CMK (cell line): ENCODE results near the genes DKKL1, NOSIP, PRR12 and SCAF1.

GRCh38 chr19:49339869-49340969 lies 5.0 kb downstream of the CD37 start:
- RRBS: 0% methylated on average over 2 of the region's 43 CpGs

- RRBS: 61% methylated on average over 7 of the region's 61 CpGs
Measured at GRCh38 chr19:49363245-49364349, at the start of gene DKKL1. DKKL1 (plus strand) TSS chr19:49363877.

GRCh38 chr19:49488744-49489217 lies 1.4 kb downstream of the RPL13A start:
- RRBS: 11% methylated on average over 2 of the region's 11 CpGs

- RRBS: no CpG with 5 or more reads among the region's 16 CpGs
Measured at GRCh38 chr19:49489438-49490130, 2.2 kb downstream of the RPL13A start.

- RRBS: 92% methylated on average over 3 of the region's 20 CpGs
Measured at GRCh38 chr19:49499246-49499829, 3.1 kb downstream of the RPS11 start.

DNA sequence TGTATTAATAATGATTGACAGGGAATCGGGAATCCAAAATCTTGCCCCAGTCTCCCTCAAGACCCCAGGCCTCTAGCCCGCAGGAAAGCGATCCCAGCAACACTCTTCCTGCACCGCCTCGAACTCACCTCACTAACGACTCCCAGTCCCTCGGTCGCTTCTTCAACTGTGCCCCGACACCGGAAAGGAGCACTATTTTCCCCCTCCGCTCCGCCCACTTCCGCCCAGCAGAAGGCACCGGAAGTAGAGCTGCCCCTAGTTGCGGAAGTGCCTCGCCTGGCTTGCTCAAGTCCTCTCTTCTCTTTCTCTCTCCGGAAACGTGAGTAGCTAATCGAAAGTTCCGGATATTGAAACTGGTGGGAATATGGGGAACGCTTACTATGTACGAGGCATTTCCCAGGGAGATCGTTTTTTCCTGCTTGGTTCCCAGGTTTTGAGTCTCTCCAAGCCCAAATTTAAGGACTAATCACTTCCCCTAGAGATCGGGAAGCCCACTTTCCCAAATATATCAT lies at the start of gene NOSIP:
TSS of gene NOSIP (minus strand) at position 170 of the 512 bp plus-strand sequence.
- RRBS: 2% methylated on average over 7 of the region's 24 CpGs

- RRBS: 1% methylated on average over 9 of the region's 36 CpGs
Measured at GRCh38 chr19:49590954-49591362, at the start of gene PRR12. PRR12 (plus strand) TSS chr19:49591182.

- RRBS: 7% methylated on average over 3 of the region's 22 CpGs
Measured at GRCh38 chr19:49592681-49593238, 1.8 kb downstream of the PRR12 start.

DNA sequence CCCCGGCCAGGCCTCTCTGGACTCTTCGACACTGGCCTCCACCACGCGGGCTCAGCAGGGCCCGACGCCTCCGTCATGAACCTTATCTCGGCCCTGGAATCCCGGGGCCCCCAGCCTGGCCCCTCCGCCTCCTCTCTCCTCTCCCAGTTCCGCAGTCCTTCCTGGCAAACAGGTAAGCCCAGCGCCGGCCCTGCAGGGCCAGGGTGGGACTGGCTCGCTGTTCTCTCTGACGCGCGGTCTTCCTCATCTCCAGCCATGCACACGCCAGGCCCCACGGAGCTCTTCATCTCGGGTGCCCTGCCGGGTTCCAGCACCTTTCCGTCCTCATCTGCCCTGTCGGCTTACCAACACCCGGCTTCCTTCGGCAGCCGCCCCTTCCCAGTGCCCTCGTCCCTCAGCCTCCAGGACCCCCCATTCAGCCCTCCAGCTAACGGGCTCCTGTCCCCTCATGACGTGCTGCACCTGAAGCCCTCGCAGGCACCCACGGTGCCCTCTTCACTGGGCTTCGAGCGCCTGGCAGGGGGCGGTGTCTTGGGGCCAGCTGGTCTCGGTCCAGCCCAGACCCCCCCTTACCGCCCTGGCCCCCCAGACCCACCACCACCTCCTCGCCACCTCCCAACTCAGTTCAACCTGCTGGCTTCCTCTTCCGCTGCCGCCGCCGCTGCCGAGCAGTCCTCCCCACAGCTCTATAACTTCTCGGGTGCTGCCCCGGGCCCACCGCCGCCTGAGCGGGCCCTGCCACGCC lies 3.6 kb downstream of the PRR12 start:
- RRBS: 93% methylated on average over 11 of the region's 48 CpGs

GRCh38 chr19:49641514-49642406 lies at the start of gene SCAF1:
SCAF1 (plus strand) TSS chr19:49642209.
- RRBS: 1% methylated on average over 50 of the region's 86 CpGs

DNA sequence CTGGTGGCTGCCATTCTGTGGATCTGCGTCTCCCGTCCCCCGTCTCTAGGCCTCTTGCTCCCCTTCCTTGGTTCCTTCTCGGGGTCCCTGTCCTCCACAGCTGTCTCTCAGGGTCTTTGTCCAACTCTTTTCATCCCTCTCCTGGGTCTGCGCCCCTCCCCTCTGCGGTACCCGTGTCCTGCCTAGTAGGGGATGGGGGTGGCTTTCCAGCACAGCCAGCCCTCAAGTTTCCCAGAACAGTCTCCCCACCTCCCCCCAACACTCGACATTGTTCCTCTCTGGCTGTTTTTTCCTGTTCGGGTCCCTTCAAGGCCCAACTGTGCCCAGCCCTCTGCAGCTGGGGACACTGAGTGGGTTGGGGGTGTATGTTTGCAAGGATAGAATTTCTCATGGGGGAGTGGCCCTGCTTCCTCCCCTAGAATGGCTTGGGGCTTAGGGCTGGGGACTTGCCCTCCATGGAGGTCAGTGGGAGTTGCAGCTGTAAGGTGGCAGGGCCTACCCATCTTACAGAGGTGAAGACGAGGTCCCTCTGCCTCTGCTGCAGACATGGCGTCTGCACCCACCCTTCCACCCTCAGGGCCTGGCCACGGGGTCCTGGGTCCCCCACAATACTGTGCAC lies 739 bp upstream of the ADM5 start:
- RRBS: no CpG with 5 or more reads among the region's 12 CpGs

- RRBS: no CpG with 5 or more reads among the region's 14 CpGs
Measured at GRCh38 chr19:49769122-49769905, 2.5 kb downstream of the AP2A1 start.

DNA sequence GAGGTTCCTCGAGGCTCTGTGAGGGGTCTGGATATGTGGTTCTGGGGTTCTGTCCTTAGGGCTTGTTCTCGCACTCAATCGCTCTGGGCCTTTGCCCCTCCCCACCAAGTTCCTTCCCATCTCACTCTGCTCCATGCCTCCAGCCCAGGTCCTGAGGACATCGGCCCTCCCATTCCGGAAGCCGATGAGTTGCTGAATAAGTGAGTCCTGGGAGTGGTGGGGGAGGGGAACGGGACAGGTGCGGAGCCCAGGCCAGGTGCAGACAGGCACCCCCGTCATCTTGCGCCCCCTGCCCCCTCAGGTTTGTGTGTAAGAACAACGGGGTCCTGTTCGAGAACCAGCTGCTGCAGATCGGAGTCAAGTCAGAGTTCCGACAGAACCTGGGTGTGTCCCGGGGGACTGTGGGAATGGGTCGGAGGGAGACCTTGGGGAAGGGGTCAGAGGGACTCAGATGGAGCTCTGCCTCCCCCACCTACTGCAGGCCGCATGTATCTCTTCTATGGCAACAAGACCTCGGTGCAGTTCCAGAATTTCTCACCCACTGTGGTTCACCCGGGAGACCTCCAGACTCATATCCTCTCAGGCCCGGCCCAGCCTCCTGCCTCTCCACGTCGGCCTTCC lies 10.2 kb downstream of the FUZ start:
- RRBS: 93% methylated on average over 3 of the region's 22 CpGs

DNA sequence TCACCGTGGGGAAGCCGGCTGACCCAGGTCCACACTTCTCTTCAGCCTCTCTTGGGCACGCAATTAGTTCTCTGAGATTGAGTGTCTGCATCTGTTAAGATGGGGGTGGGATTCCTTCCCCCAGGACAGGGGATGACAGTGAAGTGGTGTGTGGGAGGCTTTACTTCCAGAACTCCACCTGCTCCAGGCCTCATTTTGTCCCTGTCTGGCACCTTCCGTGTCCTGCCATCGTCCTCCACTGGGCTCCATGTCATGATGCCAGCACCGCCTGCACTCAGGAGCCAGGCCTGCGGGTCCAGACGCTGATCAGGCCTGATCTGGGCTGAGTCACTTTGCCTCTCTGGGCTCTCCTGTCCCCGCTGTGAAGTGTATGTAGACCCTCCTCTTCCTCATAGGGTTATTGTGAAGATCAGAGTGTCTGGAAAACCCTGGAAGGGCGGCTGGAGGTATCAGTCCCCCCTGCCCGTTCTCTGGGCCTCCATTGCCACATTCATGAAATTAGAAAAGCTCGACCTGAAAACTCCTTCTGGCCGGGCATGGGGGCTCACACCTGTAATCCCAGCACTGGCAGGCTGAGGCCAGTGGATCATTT lies 9.6 kb downstream of the FUZ start:
- RRBS: 97% methylated on average over 2 of the region's 13 CpGs

GRCh38 chr19:49828963-49829319 lies 10.9 kb downstream of the MED25 start:
- RRBS: no CpG with 5 or more reads among the region's 7 CpGs

- RRBS: no CpG with 5 or more reads among the region's 28 CpGs
Measured at GRCh38 chr19:49838693-49839558, 20.8 kb downstream of the MED25 start.

- RRBS: no CpG with 5 or more reads among the region's 25 CpGs
Measured at GRCh38 chr19:49854861-49855605, 12.3 kb downstream of the PNKP start.

- RRBS: no CpG with 5 or more reads among the region's 29 CpGs
Measured at GRCh38 chr19:49916696-49917834, 11.9 kb upstream of the ATF5 start.

DNA sequence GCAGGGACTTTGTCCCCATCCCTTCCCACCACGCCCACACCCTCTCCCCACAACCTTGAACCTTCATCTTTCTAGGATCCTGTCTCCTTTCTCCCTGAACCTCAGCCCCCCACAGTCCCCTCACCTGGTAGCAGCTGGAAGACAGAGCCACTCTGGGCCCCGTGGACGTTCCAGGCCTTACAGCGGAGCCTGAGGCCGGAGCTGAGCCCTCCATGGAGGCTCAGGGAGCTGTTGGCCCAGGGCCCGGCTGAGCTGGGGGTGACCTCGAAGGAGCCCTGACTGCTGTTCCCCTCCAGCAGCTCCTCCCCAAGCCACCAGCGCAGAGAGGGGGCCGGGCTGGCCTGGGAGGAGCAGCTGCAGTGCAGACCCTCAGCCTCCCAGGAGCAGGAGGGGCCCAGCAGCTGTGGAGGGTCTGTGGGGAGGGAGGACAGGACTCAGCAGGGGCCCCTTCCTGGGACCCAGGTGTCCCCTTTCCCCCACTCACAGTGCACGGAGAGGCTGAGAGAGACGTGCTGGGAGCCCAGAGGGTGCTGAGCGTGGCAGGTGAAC lies 2.7 kb downstream of the SIGLEC11 start:
- RRBS: no CpG with 5 or more reads among the region's 12 CpGs

DNA sequence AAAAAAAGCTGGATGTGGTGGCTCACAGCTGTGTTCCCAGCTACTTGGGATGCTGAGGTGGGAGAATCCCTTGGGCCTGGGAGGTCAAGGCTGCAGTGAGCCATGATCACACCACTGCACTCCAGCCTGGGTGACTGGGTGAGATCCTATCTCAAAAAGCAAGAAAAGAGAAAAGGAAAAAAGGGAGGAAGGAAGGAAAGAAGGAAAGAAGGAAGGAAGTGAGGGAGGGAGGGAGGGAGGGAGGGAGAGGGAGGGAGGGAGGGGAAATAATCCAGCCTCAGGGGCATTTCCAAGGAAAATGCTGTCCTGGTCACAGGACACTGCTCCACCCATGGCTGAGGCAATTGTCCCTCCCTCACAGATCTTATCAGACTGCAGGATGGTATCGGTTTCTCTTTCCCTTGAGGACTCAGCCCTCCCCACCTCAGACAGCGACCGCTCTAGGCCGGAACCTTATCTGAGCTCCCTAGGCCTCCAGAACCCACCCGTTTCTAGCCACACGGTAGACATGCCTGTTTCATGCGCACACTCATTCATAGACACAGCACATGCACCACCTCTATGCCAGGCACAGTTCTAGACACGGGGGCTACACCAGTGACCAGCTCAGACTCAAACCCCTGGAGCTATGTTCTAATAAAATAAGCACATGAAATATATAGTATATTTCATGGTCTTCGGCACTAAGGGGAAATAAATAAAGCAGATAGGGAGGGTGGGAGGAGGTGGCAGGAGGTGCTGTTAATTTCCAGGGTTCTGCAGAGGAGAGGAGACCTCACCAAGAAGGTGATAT lies 10.0 kb upstream of the IZUMO2 start:
- RRBS: no CpG with 5 or more reads among the region's 9 CpGs